Helper T cell (primary cell): ENCODE measurements around a stretch of chr16.

DNA sequence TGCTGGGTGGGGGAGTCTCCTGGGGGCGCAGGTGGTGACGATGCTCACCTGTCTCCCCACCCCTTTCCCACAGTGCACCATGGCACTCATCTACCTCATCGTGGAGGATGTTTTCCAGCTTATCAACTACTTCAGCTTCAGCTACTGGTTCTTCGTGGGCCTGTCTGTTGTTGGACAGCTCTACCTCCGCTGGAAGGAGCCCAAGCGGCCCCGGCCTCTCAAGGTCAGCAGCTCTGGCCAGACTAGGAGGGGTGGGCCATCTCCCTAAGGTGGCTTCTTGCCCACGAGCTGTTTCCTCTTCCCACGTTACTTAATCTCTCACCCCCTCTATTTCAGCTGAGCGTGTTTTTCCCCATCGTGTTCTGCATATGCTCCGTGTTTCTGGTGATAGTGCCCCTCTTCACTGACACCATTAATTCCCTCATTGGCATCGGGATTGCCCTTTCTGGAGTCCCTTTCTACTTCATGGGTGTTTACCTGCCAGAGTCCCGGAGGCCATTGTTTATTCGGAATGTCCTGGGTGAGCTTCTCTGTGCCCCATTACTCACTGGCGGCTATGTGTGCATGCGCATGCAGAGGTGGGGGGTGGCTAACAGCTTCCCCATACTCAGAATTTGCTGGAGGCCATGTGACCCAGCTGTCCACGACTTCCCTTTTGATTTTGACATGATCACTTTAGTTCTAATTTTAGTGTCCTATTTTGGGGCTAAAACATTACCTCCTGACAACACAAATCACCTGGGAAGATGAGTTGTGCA lies 14.3 kb downstream of the SLC7A6OS start:
- PRO-cap, 2 experiments = no peak in any of the 2 experiments

DNA sequence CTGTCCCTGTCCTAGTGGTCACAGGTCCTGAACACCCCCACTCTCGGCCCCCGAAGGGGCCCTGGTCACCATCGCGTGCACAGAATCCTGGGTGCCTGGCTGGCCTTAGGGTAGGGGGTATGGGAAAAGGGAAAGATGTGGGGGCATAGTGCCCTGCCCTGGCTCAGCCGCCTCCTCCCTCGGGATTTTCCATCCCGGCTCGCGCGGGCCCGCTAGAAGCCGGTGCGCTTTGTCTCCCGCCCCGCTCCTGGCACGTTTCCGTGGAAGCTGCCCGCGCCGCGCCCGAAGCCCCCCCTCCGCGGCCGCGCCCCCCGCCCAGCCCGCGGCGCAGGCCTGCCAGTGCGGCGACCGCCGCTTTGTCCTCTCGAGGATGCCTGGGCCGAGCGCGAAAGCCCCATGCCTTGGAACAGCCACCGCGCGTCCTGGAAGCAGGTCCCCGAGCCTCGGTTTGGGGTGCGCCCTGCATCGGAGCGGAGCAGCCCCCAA lies 1.5 kb downstream of the SMPD3 start:
- PRO-cap, 2 experiments = no peak in any of the 2 experiments

DNA sequence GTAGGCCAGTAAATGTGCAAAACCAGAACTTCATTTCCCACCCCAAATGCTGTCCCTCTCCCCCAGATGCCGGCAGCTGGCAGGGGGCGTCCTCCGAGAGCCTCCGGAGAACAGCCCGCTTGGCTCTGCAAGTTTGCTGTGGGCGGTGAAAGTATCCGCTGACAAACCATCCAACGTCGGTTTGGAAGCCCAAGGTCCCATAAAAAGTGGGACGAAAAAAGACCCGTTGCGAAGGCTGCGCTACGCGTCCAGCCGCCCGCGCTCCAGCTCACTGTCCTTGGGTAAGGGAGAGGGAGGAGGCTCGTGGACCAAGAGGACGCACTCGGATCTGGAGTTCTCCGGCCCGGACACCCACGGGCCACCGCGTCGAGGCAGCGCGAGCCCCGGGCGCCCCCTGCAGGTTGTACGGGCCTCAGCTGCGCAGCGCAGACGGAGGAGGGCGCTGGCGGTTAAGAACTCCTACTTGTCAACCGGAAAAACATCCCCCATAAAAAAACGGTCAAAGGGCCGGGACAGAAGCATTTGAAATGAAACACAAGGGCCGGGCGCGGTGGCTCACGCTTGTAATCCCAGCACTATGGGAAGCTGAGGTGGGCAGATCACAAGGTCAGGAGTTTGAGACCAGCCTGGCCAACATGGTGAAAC lies 29.0 kb upstream of the ZFP90 start:
- PRO-cap, 2 experiments = no peak in any of the 2 experiments

GRCh38 chr16:68642431-68643129 lies 2.5 kb upstream of the CDH3 start:
- PRO-cap, 2 experiments = no peak in any of the 2 experiments

GRCh38 chr16:68737858-68739136 lies 1.2 kb downstream of the CDH1 start:
- PRO-cap, 2 experiments = no peak in any of the 2 experiments

- PRO-cap, 2 experiments = no peak in any of the 2 experiments
Observed at GRCh38 chr16:68757489-68757946, 20.4 kb downstream of the CDH1 start.

- PRO-cap, 2 experiments = no peak in any of the 2 experiments
Observed at GRCh38 chr16:68985746-68986436, 119.6 kb upstream of the HAS3 start.

DNA sequence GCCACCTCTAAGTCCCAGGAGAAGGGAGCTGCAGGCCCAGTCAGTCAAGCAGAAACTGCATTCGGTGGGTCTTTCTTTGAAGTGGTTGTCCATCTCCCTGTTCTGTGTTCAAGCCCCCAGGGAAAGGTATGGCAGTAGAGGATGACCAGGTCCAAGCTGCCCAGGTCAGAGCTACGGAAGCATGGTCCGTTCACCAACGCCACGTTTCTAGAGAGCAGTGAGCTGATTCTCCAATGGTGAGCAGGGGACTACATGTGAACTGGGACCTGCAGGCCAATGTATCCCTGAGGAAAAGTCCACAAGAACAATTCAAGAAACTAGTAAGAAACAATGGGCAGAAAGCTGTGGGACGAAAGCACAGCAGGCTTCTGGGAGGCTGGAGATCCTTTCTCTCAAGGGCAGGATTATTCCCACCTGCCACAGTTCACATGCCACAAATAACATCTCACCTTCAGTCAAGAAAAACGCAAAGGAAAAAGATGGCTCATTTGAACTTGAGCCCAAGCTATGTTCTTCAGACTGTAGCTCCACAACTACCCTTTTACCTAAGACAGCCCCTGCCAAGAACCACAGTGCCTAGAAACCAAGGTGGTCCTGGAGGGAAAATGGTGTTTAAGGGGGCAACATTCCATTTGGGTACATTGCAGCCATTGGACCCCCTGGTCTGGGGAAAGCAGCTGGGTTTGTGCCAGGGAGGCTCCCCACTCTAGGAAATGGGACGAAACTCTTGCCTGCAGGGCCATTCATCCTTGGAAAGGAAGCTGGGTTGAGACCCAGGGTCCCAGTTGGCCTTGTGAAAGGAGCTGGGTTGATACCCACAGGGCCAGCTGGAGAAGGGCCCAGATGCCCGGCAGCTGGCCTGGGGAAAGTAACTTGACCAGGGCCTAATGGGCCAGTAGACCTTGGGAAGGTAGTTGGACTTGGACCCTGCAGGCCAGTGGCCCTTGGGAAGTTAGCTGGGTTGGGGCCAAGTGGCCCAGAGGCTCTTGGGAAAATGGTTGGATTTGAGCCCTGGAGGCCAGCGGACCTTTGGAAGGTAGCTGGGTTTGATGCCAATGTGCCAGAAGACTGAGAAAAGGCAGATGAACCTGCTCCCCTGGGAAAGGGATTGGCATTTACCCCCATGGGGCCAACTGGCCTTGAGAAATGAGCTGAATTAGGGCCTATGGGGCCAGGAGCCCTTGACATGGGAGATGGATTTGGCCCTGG lies 13.2 kb downstream of the HAS3 start:
- PRO-cap, 2 experiments = no peak in any of the 2 experiments

DNA sequence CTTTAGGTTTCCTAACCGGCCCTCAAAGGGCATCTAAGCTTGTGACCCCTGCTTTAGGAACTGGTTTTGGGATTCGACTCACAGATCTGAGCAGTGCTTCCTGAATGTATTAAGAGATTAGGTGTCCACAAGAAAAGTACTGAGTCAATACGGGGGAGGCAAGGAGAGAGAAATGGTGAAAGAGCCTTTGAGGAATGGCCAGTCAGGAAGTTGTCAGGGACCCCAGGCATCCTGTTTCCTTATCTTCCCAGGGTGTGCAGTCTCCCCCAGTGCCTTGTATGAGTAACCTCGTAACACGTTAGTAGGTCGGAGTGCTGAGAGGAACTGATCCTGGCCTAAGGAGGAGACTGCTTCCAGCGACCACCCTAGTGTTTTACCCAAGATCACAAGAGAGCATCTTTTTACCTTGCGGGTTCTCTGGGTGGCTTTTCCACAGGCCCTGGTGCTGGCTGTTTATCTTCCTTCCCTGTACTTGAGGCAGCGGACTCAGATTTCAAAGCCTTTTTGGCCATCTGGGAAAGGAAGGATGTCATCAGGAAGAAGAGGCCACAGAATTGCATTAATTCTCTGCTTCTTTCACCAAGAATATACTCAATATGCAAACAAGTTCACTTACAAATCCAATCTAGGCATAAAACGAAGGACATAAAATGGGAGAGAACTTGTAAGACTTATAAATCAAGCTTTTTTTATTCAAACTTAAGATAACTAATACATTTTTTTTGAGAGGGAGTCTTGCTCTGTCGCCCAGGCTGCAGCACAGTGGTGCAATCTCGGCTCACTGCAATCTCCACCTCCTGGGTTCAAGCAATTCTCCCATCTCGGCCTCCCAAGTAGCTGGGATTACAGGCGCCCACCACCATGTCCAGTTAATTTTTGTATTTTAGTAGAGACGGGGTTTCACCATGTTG lies 16.6 kb upstream of the TMED6 start:
- PRO-cap, 2 experiments = no peak in any of the 2 experiments

DNA sequence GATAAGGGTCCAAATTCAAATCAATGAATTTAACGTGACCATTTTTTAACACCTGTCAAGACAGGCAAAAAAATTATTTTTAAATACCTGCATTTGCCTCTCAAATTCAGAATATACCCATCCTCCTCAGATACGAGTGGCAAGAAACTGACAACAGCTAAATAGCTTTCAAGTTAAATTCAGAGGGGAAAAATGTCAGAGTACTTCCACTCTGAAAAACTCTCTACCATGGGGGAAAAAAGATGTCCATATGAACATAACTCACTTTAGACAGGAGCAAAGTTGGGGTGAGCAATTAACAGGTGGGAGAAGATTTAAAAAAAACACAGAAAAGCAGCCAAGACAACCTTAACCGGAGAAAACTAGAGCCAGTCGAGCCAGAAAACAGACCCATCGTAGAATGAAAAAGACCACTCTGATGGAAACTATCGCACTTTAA lies 921 bp downstream of the TERF2 start:
- PRO-cap, 2 experiments = no peak in any of the 2 experiments

- PRO-cap, 2 experiments = no peak in any of the 2 experiments
Observed at GRCh38 chr16:69741638-69742450, 12.9 kb downstream of the NOB1 start.

GRCh38 chr16:69763005-69763528 lies 935 bp downstream of the WWP2 start:
- PRO-cap, 2 experiments = peak in 1 of 2 experiments; most common plus-strand start chr16:69763290 (in 1); most common minus-strand start chr16:69763166 (in 1)

DNA sequence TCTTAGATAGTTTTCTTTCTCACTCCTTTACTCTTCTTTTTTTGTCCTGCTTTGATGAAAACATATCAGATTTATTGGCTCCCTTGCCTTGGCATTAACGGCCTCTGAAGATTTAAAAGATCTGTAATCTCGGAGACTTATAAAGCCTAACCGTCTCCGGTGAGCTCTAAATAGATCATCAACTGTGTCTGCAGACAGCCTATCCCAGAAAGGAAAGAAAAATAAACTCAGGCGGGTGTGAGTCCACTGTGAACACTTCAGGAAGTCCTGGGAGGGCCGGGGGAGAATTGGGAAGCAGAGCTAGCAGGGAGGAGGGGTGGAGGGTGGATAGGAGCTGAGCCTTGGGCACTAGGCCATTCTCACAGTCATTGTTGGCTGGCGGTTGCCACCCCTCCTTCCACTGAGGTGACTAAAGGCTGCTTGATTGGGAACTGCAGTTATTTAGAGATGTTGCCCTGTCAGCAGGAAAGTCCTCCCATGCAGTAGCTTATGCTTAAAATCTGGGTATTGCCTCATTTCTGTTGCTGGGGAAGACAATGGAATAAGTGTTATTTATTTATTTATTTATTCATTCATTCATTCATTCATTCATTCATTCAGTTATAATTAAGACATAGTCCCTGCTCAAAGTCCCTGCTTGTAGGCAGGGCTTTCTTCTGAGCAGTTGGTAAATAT lies 86.9 kb downstream of the WWP2 start:
- PRO-cap, 2 experiments = no peak in any of the 2 experiments

DNA sequence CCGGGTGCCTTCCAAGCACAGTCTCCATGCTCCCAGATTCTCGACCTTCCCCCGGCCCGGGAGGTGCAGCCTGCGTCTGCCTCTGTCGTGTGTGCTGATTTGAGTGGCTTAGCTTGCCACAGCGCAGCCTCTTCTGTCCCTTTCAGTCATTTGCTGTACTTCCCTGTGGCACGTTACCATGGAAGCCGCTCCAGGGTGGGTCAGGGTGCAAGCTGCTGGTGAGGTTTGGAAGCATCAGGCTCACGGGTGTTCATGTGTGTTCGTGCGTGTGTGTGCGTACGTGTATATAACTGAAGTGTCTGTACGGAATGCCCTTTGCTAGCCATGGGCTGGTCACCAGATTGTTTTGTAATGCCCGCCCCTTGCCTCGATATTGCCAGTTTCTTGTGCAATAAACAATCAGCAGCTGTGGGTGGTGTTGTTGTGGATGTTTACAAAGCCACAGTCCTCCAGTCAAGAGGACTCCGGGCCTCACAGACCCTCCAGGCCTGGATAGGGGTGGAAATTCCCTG lies 9.7 kb upstream of the CLEC18A start:
- PRO-cap, 2 experiments = no peak in any of the 2 experiments

GRCh38 chr16:70065482-70066680 lies 48.3 kb upstream of the PDPR start:
- PRO-cap, 2 experiments = peak in 2 of 2 experiments; most common minus-strand start chr16:70065816 (in 1)

DNA sequence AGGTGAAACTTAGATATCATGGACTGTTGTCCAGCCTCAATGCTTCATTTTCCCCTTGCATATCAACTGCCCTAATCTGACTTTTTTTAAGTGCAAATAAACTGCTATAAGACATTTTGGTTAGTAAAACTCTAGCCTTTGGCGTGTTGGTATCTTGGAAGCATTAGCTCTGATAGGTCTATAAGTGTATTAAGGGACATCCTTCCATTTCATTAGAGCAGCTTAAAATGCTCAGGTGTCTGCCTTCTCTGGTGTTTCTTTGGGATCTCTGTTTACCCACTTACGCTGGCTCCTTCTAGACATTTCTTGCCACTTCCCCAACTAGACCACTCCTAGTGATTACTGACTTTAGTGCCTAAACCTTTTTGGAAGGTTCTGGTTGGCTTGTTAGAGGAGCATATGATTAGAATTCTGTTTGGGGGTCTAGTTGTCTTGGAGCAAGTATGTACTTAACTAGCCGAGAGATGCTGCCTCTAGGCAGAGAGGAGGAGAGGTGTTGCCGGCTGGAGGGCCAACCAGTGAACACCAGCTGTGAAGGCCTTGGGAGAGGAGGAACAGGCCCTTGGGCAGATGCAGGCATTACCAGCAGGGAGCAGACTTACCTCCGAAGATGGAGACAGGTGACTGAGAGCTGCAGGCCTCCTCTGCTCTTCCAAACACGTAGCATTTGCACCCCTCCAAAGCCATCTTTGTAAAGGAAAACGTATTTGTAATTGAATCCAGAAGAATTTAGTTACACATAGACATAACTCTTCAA lies 15.2 kb upstream of the CLEC18C start:
- PRO-cap, 2 experiments = no peak in any of the 2 experiments

DNA sequence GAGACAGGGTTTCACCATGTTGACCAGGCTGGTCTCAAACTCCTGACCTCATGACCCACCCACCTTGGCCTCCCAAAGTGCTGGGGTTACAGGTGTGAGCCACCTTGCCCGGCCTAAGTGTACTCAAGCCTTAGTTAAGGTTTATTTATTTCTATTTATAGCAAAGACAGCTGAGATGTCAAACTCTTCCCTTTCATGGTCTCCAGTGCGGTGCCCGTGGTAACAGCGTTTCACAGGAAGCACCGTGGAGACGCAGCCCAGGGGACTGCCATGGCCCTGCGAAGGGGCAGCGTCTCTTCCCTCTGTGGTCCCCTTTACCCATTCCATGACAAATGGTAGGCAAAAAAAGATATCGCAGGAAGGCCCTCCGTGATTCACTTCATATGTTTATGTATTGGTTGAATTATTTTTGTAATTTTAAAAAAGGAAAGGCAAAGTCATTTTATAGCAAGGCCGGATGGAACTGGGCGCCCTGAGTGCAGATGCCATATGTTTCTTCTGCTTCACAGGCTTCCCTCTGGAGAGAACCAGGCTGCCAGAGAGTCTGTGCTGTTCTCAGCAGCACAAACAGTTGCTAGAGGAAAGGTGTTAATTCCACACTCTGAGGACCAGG lies 29.3 kb downstream of the DDX19A start:
- PRO-cap, 2 experiments = no peak in any of the 2 experiments

DNA sequence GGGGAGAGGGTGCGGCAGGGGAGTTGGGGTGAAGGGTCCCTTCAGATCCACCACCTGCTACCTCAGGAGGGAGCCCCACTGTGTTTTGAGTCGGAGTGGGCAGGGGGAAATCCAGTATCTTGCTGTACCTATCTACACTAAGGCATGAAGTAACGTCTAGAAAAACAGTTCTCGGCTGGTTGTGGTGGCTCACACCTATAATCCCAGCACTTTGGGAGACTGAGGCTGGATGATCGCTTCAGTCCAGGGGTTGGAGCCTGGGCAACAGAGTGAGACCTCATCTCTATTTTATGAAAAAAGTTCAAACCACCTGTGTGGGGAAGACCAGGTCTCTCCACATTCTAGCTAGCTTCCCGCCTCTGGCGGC lies 29.9 kb downstream of the ST3GAL2 start:
- PRO-cap, 2 experiments = peak in 1 of 2 experiments; most common plus-strand start position 167 of the sequence (in 1)

GRCh38 chr16:70548496-70549516 lies 25.2 kb downstream of the SF3B3 start:
- PRO-cap, 2 experiments = no peak in any of the 2 experiments

DNA sequence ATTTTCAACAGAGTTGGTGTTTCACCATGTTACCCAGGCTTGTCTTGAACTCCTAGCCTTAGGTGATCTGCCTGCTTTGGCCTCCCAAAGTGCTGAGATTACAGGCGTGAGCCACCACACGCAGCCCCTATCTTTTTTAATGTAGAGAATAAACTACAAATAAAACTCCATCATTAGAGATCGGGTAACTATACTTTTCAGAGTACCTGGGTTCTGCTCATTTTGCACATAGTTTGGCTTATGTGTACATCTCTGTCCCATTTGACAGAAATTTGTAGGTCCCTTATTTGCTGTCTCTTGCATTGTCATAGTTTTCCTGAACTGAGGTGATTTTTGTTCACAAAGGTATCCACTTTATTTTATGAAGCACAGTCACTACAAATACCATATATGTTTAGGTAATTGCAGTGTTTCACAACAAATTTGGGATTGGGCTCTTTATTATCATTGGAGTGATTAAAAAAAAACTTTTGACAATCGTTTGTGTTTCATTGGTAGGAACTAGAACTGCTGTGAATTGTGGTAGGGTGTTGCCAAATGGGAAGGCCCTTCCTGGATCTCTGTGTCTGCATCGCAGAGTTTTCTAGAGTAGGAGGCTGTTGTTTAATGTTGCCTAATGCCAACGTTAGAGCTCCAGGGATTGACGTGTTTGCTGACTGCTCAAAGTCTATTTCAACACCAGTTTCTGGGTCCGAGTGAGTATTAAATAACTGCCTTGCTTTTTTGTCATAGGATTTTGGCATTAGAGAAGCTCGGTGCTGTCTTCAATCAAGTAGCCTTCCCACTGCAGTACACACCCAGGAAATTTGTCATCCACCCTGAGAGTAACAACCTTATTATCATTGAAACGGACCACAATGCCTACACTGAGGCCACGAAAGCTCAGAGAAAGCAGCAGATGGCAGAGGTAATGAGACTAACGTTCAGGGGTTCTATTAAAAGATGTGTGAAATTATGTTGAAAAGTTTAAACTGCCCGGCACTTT lies 39.8 kb downstream of the SF3B3 start:
- PRO-cap, 2 experiments = no peak in any of the 2 experiments